AG09319 (cell line): ENCODE measurements around the gene RPL4.

- RRBS, result no CpG with 5 or more reads among the region's 6 CpGs
These were observed 7.0 kb downstream of the RASL12 start for GRCh38 chr15:65060569-65061318.

DNA sequence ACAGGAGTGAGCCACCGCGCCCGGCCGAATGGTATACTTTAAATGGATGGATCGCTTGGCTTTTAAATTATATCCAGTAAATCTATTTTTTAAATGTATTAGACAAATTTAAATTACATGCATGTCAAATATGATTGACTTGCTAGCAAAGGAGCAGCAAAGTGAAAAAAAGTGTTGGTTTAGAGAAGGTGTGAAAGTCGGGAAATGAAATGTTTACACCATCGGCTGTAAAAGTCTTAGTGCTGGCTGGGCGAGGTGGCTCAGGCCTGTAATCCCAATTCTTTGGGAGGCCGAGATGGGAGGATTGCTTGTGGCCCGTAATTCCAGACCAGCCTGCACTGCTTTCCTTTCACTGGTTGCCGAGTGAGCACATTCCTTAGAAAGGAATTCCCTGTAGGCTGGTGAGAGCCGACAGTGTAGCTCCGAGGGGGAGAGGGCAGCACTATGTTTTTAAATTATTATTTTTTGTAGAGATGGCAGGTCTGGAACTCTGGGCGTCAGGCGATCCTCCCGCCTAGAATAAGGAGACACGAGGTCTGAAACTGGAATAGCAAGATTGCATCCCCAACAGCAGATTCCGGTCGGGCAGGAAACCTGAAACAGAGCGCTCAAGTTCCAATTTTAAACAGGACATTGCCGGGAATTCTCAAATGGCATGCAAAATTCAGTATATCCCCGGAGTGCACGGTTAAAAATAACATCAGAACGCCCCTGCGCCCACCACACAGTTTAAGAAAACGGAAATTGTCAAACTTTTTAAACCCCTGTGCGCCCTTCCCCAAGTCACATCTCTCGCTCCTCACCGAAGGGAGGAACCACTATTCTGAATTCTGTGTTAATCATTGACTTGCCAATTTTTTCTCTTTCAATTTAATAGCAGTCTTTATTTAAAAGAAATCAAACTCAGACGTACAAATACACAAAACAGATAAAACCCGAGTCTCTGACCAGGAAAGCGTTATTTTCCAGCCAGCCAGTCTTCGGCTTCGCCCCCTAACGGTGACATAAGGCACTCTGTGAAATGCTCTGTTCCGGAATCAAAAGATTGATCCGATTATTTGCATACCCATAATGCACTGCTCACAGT, 17.1 kb upstream of the PARP16 start:
- RRBS, result no CpG with 5 or more reads among the region's 37 CpGs

DNA sequence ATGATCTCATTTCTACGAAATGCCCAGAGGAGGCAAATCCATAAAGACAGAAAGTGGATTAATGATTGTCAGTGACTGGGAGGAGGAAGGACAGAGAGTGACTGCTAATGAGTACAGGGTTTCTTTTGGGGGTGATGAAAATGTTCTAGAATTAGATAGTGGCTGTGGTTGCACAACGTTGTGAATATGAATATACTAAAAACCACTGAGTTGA, 11.1 kb downstream of the IGDCC4 start:
- RRBS, result no CpG with 5 or more reads among the region's 2 CpGs

DNA sequence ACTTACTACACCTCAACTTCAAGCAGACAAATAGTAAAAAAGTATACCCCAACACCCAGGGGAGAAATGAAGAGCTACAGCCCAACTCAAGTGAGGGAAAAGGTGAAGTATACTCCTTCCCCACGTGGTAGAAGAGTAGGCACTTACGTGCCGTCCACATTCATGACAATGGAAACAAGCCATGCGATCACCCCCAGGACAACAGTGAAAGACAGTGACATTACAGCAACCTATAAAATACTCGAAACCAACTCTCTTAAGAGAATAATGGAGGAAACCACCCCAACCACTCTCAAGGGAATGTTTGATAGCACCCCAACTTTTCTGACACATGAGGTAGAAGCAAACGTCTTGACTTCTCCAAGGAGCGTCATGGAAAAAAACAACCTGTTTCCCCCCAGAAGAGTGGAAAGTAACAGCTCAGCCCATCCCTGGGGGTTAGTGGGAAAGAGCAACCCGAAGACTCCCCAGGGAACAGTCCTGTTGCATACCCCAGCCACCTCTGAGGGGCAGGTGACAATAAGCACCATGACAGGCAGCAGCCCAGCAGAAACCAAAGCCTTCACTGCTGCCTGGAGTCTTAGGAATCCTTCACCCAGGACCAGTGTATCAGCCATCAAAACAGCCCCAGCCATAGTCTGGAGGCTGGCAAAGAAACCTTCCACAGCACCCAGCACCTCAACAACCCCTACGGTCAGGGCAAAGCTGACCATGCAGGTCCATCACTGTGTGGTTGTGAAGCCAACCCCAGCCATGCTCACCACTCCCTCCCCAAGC, 3.0 kb downstream of the SLC24A1 start:
- RRBS, result no CpG with 5 or more reads among the region's 9 CpGs

- RRBS, result no CpG with 5 or more reads among the region's 1 CpG
These were observed 64.9 kb downstream of the SLC24A1 start for GRCh38 chr15:65686652-65687029.

DNA sequence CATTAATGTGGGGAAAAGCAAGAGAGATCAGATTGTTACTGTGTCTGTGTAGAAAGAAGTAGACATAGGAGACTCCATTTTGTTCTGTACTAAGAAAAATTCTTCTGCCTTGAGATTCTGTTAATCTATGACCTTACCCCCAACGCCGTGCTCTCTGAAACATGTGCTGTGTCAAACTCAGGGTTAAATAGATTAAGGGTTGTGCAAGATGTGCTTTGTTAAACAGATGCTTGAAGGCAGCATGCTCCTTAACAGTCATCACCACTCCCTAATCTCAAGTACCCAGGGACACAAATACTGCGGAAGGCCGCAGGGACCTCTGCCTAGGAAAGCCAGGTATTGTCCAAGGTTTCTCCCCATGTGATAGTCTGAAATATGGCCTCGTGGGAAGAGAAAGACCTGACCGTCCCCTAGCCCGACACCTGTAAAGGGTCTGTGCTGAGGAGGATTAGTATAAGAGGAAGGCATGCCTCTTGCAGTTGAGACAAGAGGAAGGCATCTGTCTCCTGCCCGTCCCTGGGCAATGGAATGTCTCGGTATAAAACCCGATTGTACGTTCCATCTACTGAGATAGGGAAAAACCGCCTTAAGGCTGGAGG, 58.3 kb downstream of the DENND4A start:
- RRBS, result no CpG with 5 or more reads among the region's 12 CpGs

GRCh38 chr15:65791664-65791954, 484 bp downstream of the DENND4A start:
- RRBS, result 7% methylated on average over 10 of the region's 26 CpGs

DNA sequence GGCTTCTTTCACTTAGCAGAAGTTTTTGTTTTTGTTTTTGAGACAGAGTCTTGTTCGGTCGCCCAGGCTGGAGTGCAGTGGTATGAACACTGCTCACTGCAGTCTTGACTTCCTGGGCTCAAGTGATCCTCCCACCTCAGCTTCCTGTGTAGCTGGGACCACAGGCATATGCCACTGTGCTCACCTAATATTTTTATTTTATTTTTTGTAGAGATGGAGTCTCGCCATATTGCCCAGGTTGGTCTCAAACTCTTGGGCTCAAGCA, 15.6 kb upstream of the DENND4A start:
- RRBS, result no CpG with 5 or more reads among the region's 3 CpGs

DNA sequence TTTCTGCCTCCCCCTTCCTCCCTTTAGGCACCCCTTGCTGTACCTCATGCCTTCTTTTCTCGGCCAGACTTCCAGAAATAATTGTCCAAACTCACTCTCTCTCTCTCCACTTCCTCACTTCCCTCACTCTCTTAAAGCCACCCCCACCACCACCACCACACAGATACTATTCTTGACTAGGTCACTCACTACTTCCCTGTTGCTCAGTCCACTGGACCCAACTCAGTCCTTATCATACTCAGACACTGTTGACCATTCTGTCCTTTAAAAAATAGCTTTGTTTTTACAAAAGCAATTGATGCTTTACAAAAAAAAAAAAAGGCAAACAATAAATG, 31.7 kb upstream of the RAB11A start:
- RRBS, result no CpG with 5 or more reads among the region's 1 CpG

DNA sequence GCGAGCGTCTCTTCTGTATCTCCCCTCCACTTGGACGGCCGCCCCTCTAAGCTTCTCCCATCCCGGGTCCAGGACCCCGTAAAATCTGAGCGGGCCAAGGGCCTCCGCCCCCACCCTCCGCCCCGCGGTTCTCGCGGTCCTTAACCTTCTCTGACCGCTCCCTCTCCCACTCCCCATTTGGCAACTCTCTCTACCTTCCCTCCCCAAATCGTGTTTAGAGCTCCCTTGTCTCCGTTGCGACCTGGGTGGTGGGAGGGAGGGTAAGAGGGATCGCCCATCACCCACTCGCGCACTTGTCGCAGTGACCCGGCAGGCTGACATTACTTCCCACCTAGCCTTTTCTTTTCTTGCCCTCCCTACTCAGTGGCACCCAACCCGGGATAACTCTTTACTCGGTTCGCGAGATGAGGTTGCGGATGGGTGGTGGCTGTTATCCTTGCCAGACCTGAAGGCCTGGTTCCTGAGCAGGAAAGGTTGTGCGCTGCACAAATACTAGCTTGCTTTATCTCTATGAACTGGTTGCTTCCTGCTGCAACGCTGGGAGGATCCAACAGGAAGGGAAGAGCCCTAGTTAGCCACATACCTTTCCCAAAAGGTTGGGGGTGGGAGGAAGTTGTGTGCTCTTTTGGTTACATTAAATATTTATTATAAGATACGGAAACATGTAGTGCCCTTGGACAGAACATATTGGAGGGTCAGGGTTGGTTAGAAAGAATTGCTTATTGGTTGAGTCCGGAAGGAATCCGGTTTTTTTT, 1.0 kb downstream of the RAB11A start:
- RRBS, result 1% methylated on average over 2 of the region's 32 CpGs

- RRBS, result no CpG with 5 or more reads among the region's 2 CpGs
These were observed 1.6 kb downstream of the RAB11A start for GRCh38 chr15:65870875-65871366.

GRCh38 chr15:65906226-65906754, 37.0 kb downstream of the RAB11A start:
- RRBS, result no CpG with 5 or more reads among the region's 2 CpGs

GRCh38 chr15:66080596-66081044, 172.9 kb downstream of the MEGF11 start:
- RRBS, result no CpG with 5 or more reads among the region's 20 CpGs

DNA sequence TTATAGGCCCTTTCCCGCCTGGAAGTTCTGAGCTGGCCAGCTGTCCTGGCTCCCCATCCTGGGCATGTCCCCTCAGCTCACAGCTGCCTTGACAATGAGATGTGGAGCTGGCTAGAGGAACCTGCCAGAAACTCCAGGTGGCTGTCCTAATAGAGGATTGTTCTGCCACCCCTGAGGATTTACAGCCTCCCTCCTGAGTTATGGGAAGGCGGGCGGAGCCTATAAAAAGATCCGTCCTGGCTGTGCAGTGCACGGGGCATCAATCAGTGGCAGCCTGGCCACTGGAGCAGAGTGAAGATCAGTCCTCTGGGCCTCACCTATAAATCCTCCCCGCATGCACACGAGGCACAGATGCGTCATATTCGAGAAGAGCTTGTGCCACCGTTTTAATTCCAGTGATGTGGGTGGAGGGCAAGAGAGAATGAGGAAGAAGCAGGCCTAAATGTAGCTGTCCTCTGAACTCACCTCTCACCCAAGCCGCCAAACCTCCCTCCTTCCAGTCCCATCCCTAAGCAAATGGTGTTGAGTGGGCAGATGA, 90.0 kb downstream of the MEGF11 start:
- RRBS, result no CpG with 5 or more reads among the region's 11 CpGs

DNA sequence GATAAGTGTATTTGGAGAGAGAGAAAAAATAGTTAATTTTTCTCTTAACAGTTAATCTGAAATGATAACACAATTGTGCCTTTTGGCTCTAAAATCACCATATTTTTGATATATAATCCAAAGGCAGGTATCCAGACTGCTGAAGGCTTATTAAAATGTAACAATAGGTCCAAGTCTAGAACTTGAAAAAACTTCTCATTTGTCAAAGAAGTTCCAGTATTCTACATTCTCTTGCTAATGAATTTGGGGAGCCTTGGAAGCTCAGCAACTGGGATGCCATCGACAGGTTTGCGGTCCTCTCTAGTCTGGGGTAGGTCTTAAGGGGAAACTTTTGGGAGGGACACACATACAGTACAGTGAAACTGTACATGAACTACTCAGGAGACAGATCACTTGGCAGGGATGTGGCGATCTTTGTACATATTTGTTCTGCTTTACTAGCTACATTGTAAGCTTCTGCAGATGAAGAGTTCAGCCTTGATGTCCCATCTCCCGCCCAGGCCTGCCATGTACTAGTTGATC, 23.8 kb downstream of the MAP2K1 start:
- RRBS, result no CpG with 5 or more reads among the region's 4 CpGs

- RRBS, result no CpG with 5 or more reads among the region's 27 CpGs
These were observed at the start of gene RPL4 for GRCh38 chr15:66504294-66504985. Gene RPL4, minus strand, starts transcription at chr15:66504855.

DNA sequence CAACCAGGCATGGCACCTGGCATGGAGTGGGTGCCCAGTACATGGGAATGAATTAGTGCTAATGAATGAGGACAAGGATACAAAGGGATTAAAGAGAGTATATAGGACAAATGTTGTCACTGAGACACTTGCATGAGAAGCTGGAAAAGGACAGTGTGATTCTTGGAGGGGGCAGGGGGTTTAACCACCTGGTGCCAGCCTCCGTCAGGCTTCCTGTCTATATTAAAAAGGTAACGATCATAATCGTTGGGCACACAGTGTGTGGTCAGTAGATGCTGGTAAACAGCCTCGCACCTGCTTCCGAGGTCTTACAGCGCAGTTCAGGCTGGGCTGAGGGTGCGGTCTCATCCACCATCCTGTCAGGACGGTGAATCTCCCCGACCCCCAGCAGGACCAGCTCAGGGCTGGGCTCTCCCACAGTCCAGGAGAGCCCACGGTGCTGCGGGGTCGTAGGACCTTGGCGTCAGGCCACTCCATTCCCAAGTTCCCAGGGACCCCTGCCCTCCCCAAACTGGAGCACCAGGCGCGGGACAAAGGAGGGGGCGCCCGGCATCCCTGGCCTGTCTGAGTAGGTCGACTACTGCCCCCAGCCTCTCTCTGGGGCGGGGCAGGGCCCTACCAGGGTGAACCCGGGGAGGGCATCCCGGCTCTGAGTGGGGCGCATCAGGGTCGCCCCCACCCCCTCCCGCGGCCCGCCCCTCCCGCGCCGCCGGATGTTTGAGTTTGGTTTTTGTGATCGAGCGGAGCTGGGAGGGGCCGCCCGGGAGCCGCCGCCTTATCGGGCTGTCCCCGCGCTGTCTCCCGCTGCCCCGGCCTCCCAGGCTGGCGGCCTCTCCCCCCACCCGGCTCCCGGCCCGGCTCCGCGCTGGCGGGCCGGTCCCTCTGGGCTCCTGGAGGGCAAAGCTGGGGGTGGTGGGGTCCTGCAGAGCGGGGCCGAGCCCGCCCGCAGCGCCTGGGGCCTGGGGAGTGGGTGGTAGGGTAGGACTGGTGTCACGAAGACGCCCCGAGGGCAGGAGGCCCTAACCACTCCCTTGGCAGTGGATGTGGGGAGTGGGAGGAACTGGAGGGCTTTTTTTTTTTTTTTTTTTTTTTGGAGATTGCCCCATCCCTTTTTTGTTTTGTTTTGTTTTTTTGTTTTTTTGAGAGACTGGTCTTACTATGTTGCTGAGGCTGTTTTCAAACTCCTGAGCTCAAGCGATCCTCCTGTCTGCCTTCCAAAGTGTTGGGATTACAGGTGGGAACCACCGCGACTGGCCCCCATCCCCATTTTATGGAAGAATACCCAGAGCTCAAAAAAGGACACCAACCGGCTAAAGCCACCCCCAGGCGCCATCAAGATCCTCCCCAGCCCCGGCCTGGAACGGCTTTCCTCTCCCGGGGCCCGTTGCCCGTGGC, 47.3 kb upstream of the SMAD6 start:
- RRBS, result 45% methylated on average over 30 of the region's 67 CpGs

DNA sequence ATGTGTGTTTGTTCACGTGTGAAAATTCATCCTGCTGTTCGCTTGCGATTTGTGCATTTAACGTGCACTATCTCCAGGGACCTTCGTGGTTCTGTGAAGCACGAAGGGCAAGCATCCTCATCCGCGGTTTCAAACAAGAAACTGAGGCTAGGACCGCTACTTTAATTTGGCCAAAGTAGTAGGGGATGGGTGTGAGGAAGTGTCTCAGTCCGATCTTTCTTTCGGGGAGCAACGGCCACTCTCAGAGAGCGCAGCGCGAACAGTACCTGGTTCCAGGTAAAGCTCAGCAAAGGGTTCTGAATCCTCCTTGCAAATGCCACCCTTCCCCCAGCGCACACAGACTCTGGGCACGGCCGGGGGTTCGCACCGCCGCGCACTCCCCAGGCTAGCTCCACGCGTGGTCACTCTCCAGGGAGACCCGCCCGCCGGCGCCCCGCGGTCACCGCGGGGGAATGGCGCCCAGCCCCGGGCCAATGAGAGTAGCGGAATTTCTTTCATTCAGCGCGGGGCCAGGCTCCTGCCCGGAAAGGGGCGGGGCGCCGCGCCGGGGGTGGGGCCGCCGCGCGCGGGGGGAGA, 1.4 kb upstream of the SMAD6 start:
- RRBS, result 1% methylated on average over 27 of the region's 48 CpGs

GRCh38 chr15:66701128-66701814, 765 bp upstream of the SMAD6 start:
- RRBS, result 1% methylated on average over 10 of the region's 60 CpGs

GRCh38 chr15:66720132-66720801, 18.2 kb downstream of the SMAD6 start:
- RRBS, result 9% methylated on average over 3 of the region's 7 CpGs